Aortic smooth muscle cell (primary cell): ENCODE measurements around a stretch of chr2.

GRCh38 chr2:8219900-8220580 lies 461.8 kb upstream of the ID2 start:
- RRBS, result 89% methylated on average over 1 of the region's 21 CpGs

DNA sequence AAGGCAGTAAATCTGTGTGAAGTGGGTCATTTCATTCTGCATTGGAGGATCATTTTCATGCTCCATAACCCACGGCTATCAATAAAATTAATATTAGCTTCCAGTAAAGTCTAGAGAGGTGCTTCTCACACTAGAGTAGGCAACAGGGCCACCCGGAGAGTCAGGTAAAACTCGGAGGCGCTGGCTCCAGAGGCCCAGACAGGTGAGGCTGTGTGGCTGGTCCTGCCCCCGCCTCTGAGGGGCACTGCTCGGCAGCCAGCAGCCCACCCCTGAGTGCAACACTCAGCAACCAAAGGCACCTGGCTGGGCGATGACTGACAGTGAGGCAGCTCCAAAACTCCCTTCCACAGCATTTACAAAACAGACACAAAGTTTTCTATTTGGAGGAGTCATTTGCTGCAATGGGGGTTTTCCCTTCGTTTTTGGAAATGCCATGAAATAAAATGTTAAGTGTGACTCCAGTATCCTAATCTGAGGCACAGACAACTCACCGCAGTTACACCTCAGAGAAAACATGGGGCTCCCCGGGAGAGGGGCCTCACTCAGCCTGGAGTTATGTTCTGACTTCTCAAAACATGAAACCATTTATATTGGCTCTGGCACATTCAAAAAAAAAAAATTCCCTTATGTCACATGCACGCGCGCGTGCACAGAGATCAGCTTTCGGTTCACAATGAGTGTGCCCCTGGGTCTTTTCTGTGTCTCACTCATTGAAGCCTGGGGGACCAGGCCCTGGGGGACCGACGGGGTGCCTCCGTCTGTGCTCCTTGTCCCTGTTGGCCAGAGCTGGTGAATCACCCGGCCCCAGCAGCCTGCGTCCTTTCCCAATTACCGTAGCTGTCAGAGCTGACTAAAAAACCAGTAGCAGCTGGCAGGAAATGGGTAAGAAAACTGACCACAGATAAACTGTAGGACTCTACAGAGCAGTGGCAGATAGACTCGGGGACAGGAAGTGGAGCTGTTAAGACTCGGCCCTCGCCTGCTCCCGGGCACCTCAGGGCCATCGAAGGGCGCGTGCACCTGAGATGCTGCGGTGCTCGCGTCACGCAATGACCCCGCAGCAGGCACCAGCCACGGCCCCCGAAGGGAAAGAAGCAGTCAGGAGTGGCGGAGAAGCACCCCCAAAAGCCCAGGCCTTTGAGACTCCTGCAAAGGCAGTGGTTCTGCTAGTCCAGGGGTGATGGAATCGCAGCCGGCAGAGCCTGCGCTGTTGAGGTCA lies 138.5 kb upstream of the ID2 start:
- RRBS, result 97% methylated on average over 2 of the region's 39 CpGs

GRCh38 chr2:8625540-8626038 lies 56.3 kb upstream of the ID2 start:
- RRBS, result 85% methylated on average over 5 of the region's 13 CpGs

- RRBS, result no CpG with 5 or more reads among the region's 13 CpGs
Observed at GRCh38 chr2:8659965-8660748, 21.7 kb upstream of the ID2 start.

GRCh38 chr2:8731398-8732022 lies 49.7 kb downstream of the ID2 start:
- RRBS, result no CpG with 5 or more reads among the region's 11 CpGs

GRCh38 chr2:8732799-8733468 lies 51.1 kb downstream of the ID2 start:
- RRBS, result no CpG with 5 or more reads among the region's 12 CpGs

GRCh38 chr2:8802697-8803187 lies 34.7 kb downstream of the KIDINS220 start:
- RRBS, result no CpG with 5 or more reads among the region's 4 CpGs

- RRBS, result no CpG with 5 or more reads among the region's 9 CpGs
Observed at GRCh38 chr2:8858262-8859062, 21.0 kb upstream of the KIDINS220 start.

DNA sequence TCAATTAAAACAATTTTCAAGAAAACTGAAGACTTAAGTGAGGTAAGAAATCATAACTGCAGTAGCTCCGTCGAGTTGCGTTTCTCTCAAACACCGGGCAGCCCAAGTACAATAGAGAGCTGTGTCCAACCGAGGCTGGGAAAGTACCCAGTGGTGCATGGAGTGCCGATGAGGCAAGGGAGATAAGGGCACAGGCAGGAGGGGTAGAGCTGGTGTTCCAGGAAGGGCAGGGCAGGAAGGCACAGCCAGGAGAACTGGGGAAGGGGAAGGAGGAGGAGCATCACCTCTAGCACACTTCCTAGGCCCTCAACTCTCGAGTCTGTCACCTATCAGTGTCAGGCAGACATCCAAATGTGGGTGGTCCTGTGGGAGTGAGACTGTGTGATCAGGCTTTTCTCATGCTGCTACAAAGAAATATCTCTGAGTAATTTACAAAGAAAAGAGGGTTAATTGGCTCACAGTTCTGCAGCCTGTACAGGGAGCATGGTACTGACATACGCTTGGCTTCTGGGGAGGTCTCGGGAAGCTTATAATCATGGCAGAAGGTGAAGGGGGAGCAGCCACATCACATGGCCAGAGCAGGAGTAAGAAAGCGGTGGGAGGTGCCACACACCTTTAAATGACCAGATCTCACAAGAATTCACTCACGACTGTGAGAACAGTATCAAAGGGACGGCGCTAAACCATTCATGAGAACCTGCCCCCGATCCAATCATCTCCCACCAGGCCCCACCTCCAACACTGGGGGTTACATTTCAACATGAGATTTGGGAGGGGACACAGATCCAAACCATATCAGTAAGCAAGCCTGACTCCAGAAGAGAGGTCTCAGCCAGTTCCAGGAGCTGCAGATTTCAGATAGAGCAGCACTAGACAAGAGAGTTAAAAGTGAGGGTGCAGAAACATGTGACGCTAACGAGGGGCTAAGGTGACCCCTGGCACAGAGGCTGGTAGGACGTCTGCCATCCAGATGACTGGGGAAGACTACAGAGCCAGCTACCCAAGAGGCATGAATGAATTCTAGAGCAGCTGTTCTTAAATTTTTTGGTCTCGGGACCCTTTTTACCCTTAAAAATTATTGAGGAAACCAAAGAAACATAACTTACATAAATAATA lies 75.7 kb downstream of the MBOAT2 start:
- RRBS, result no CpG with 5 or more reads among the region's 18 CpGs

DNA sequence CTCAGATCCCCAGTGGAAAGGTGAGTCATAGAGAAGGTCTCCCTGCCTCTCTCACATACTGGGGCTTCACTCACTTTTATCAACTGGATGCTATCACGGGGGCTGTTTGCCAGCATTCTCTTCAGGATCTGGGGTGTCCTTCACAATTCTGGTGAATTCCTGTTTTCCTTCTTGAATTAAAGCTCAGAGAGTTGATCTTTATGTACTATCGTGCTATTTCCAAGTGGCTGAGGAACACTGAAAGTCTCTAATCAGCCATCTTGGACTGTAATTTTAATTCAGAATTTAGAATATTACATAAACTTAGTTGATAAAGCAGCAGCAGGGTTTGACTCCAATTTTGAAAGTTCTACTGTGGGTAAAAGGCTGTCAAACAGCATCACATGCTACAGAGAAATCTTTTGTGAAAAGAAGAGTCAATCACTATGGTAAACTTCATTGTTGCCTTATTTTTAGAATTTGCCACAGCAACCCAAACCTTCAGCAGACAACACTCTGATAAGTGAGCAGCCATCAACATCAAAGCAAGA lies 48.1 kb downstream of the MBOAT2 start:
- RRBS, result no CpG with 5 or more reads among the region's 2 CpGs

- RRBS, result 2% methylated on average over 14 of the region's 17 CpGs
Observed at GRCh38 chr2:9003359-9003514, 247 bp downstream of the MBOAT2 start.

GRCh38 chr2:9070842-9071557 lies 67.5 kb upstream of the MBOAT2 start:
- RRBS, result no CpG with 5 or more reads among the region's 8 CpGs

GRCh38 chr2:9108079-9108635 lies 98.5 kb upstream of the ASAP2 start:
- RRBS, result 69% methylated on average over 3 of the region's 9 CpGs

DNA sequence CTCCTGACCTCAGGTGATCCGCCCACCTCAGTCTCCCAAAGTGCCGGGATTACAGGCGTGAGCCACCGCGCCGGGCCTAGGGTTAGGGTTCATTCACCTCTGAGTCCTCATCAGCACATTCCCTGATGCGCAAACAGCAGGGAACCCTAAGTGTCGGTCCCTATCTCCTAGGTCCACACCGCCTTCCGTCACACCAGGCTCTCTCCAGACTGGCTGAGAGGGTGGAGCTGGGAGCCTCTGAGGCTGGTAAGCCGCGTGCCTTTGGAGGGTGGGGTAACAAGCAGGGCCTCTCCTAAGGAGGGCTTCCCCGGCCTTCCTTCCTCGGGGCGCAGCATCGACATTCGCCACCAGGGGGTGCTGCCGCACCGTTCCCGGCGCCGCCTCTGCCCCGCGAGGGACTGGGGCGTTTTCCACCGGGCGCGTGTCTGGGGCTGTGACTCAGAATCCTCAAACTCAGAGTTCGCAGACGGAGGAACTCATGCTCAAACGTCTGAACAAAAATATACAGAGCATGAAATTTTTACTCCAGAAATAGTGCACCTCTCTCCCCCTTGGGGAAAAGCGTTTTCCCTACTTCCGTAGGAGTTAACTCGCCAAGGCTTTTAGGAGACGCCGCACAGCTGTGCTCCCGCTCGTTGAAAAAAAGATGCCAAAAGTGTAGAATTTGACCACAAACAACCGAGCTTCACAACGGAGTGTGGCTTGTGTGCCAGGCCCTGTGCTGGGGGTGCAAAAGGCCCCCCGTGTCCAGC lies 63.9 kb upstream of the ASAP2 start:
- RRBS, result 1% methylated on average over 14 of the region's 41 CpGs

- RRBS, result no CpG with 5 or more reads among the region's 6 CpGs
Observed at GRCh38 chr2:9238862-9239155, 32.2 kb downstream of the ASAP2 start.

- RRBS, result 96% methylated on average over 4 of the region's 17 CpGs
Observed at GRCh38 chr2:9250431-9251231, 44.0 kb downstream of the ASAP2 start.

DNA sequence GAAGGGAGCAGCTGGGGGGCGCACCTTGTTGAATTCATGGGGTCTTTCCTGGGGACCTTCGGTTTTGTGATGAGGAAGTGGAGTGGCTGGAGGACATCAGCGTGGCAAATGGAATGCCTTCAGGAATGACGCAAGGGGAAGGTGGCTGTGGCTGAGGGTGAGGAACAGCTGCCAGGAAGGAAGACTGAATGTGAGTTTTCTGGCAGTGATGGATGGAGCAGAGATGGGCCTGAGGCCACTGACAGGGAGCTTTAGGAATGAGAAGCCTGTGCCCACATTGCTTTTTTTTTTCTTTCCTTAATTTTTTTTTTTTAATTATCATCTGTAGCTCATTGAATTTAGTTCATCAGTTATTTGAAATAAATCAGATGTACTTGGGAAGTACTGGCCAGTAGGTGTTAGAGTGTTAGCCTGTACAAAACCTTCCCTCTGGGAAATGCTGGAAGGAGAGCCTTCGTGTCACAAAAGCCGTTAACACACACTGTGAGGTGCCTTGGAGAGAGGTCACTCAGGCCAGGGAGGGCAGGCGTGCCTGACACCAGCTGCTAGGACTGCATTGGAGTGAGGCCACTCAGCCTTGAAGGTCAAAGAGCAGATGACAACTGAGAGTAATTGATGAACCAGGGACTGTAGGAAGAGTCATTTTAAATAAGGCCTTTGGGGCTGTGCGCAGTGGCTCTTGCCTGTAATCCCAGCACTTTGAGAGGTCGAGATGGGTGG lies 45.2 kb downstream of the ASAP2 start:
- RRBS, result no CpG with 5 or more reads among the region's 9 CpGs

GRCh38 chr2:9306957-9307554 lies 100.4 kb downstream of the ASAP2 start:
- RRBS, result 40% methylated on average over 1 of the region's 11 CpGs

GRCh38 chr2:9321264-9321703 lies 102.0 kb downstream of the ITGB1BP1 start:
- RRBS, result no CpG with 5 or more reads among the region's 5 CpGs

DNA sequence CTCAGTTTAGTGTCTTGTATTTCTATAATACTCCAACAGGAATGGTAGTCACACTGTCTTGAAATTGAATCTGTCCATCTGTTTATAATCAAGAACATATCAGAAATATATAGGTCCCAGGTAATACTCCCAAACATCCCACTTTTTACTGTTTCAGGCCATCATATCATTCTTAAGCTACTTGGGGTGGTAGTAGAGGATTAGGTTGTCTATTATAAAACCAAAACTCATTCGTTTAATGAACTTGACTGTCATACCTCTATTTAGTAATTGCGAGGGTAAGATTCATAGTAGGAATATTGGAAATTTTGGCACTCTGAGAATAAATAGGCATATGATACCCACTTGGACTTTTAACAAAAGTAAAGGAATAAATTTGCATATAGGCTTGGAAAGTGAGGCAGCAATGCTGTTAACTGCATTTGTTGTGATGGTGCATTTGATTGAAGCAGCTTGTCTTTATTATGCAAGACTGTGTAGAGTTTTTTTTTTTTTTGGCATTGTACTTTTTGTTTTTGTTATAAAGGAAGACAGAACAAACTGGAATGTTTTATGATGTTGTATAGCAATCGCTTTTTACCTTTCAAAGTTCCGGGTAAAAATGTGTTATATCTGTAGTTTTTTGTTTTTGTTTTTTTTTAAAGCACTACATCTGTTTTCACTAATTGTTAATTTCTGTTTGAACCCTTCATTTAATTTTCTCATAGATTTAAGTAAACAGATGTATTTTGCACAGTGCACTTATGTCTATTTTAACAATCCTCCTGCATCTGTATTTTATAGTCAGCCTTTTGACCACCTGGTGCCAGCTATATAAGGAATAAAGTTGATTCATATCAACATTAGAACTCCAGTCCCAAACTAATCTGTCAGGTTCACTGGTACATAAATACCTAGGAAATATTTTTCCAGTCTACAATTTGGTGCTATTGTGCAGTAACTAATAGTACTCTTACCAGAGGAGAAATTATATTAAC lies 18.8 kb downstream of the ITGB1BP1 start:
- RRBS, result no CpG with 5 or more reads among the region's 4 CpGs